Measurements from ENCODE around the genes GPR148 and PLEKHB2.

GRCh38 chr2:128638782-128639254 lies 320.1 kb upstream of the HS6ST1 start:
- PRO-cap = no peak
- RAMPAGE, long total RNA = no peak

DNA sequence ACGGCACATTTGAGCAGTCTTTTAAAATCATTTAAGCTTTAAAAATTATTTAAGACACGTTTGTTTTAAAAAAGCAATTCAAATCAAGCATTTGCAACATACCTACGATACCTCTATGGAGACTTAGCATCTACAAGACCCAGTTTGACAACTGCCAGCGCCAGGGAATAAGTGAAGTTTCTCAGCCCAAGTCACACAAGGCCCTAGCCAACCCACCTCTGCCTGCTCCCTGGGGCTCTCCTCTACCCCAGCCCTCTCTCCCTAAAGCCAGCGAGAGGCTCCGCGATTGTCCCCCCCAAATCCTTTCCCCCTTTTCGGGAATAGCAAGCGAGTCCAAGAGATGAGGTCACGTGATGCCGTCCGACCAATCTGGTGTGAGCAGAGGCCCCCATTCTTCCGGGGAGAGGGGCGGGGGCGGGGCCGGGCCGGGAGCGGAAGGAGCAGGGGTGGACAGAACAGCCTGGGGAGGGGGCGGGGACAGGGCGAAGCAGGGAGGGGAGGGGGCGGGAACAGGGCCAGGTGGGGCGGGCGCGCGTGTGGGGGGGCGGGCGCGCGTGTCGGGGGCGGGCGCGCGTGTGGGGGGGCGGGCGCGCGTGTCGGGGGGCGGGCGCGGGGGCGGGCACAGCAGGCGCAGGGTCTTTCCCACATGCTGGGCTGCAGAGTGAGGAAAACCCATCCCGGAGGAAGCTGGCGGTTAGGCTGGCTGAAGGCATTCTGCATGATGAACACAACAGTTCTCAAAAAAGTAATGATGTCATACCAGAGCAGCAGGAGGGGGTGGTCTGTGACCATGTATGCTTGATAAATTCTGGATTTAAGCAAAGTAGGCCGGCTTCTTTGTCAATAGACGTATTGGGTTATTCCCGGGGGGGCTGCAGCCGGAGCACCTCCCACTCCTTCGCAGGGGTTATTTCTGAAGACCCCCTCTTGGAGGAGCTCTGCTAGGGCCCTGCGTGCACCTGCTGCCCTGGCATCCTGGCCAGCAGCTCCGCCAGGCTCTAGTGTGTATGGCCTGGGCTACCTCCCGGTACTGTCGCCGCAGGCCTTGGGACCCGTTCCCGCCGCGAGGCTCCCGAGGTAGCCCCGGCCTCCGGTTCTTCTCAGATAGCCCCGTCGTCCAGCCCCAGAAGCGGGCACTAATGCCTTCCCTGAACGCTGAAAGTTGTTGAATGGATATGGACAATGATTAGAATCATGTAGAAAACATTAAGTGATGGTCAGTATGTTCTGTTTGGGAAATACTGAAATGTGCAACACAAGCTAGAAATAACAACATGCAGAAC lies 101.8 kb upstream of the RAB6C start:
- PRO-cap = bidirectional peak, plus-strand start at position 659 of the sequence, minus-strand start at position 306 of the sequence
- RAMPAGE, long total RNA = no peak

GRCh38 chr2:130154886-130155508 lies 10.1 kb upstream of the CCDC74B start:
- PRO-cap = no peak
- RAMPAGE, long total RNA = no peak

GRCh38 chr2:130157339-130157818 lies 12.5 kb upstream of the CCDC74B start:
- PRO-cap = no peak
- RAMPAGE, long total RNA = no peak

GRCh38 chr2:130189994-130191058 lies 7.9 kb downstream of the TUBA3E start:
- PRO-cap = no peak
- RAMPAGE, long total RNA = no peak

- PRO-cap = no peak
- RAMPAGE, long total RNA = no peak
Measured at GRCh38 chr2:130332315-130332856, 9.6 kb downstream of the CCDC115 start.

DNA sequence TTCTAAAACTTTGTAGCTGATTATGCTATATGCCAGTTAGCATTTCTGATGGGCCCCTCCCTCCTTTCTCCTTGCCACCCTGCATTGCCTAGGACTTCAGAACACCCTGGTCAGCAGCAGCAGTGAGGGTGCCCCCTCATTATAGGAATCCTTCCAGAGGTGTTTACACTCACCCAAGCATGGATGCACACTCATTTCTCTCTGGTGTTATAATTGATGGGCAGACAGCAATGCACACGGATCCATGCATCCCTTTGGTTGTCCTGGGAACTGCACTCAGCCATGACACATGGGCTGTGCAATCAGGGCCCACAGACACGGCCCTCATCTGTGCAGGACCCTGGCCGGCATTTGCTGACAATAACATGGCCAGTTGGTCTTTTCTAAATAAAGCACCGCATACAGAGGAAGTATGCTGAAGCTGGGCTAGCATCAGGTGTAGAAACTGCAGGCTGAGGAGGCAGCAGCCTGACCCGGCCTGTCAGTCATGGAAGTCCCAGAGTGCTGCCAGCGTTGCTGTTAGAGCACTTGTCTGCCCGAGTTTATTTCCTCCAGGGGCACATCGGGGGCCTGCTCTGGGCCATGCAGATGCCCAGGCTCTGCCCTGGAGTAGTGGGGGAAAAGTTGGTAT lies 4.3 kb upstream of the PTPN18 start:
- PRO-cap = no peak
- RAMPAGE, long total RNA = no peak

DNA sequence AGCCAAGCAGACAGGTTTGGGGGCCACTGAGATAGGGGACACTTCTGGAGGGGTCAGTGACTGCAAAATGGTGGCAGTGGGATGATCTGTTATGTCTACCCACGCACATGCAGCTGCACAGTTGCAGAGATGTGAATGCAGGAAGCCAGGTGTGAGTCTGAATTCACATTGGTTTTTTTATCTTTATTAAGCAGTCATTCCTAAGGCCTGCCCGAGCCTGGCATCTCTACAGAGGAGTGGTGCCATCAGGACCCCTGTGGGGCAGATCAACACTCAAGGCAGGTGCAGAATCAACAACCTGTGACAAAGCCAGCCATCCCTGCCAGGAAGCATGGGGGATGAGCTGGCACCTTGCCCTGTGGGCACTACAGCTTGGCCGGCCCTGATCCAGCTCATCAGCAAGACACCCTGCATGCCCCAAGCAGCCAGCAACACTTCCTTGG lies at the start of gene GPR148:
Gene GPR148, plus strand, starts transcription at position 250 of the 443 bp plus-strand sequence.
- PRO-cap = no peak
- RAMPAGE, long total RNA = no peak

DNA sequence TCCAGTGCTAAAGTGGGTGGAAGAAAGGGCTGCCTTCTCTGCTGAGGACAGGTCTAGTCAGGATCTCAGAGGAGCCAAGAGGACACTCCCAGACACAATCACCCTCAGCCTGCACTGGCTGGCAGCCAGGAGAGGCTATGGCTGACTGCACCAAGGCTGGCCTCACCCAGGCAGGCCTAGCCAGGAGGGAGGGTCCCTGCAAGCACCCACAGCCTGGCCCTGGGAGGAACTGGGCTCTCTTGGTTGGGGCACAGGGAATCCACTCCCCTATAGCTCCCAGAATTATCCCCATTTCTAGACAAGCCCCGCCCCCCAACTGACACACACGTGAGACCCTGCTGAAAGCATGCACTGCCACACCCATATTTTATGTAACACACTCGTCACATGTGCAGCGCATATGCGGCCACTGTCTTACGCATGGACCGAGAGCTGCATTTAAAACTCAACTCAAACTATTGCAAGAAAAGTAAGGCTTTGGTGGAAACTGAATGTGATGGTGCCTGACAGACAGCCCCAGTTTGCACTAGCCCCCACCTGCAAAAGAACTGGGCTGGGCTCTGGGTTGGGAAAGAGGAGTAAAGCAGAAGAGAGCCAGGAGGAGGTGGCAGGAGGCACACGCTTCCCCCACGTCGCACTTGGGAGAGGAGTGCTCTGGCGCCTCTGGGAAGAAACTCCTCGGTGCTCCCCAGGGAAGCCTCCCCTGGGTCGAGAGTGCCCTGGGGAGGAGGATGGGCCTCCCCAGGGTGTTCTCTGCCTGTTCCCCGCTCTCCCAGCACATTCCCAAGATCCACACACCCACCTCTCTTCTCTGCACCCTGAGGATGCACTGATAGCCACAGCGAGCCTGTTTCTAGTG lies 28.9 kb upstream of the ARHGEF4 start:
- PRO-cap = no peak
- RAMPAGE, long total RNA = no peak

GRCh38 chr2:131104242-131105539 lies at the start of gene PLEKHB2:
PLEKHB2 (plus strand) TSS chr2:131105336.
- PRO-cap = bidirectional peak, plus-strand start at chr2:131104629, minus-strand start at chr2:131104674; unidirectional peak, minus-strand start at chr2:131104970; bidirectional peak, plus-strand start at chr2:131105305, minus-strand start at chr2:131105235
- RAMPAGE, long total RNA = start-site peak on the plus strand at chr2:131105333-131105351, 29 and 29 reads in 2 replicates

GRCh38 chr2:131105540-131106505 lies 687 bp downstream of the PLEKHB2 start:
- PRO-cap = bidirectional peak, plus-strand start at chr2:131106423, minus-strand start at chr2:131106351
- RAMPAGE, long total RNA = no peak

DNA sequence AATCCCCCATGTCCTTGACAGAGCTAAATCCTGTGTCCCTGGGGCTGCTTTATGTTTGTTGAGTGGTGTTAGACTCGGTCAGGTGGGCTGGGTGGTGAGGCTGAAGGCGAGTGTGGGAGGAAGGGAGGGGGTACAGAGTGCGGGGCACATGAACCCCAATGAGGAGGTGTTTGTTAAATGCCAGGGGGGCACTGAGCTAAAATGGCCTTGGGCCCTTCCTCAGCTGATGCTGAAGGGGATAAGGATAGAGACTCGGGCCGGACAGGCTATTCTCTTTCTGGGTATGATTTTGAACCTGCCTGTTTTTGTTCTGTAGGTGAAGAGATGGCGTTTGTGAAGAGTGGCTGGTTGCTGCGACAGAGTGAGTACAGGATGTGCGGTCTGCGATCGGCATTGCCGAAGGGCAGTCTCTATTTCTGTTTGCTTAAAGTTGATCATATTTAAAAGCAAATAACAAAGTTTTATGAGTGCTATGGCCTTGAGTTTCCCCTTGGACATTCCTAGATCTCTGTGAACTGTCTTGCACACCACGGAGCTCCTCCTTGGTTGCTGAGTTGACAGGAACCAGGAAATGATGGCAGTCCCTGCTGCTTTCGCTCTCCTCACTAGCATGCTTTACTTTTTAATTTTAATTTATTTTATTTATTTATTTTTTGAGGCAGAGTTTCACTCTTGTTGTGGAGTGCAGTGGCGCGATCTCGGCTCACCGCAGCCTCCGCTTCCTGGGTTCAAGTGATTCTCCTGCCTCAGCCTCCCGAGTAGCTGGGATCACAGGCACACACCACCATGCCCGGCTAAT lies 15.7 kb downstream of the PLEKHB2 start:
- PRO-cap = no peak
- RAMPAGE, long total RNA = no peak

DNA sequence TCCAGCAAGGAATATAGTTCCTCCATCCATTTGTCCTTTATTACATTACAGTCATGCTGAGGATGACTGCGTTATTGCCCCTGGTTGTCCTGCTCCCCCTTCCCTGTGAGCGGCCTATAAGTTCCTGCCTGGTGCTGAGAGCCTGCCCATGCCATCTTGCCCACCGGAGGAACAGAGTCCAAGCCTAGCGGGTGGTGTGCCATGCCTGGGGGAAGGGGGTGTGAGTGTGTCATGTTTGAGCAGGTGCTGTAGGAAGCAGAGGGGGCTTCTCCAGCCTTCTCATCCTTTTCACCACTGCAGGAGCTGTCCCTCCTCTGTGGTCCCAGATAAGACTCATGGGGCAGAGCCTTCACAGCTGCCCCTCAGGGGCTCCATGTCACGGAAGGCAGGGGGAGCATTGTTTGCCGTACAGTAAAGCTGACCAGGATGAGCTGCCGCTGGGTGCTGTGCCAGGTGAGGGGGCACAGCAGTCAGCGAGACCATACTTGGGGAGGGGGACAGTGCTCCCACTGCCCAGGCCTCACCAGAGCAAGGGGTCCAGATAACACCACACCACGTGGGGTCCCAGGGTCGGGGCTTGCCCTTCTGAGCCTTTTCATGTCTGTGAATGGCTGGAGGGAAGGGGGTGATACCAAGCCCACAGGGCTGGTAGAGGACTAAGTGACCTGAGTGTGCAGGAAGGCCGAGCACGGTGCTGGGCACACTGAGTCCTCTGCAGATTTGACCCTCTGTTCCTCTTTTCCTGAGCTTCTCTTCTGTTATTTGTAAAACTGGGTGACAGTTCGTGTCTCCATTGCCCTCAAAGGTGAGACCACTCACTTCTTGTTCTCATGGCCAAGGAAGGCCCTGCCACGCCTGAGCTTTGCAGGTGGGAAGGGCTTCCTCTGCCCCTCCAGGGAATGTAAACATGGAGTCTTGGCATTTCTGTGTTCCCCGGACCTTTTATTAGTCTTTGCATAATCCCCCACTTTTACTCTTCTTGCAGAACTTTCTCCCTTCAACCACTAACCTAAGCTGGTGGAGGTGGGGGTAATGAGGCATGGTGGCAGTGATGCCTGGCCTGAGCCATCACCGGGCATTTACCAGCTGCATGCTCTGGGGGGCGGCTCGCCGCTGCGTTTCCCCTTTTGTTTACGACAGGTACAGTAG lies 46.4 kb downstream of the PLEKHB2 start:
- PRO-cap = no peak
- RAMPAGE, long total RNA = no peak

DNA sequence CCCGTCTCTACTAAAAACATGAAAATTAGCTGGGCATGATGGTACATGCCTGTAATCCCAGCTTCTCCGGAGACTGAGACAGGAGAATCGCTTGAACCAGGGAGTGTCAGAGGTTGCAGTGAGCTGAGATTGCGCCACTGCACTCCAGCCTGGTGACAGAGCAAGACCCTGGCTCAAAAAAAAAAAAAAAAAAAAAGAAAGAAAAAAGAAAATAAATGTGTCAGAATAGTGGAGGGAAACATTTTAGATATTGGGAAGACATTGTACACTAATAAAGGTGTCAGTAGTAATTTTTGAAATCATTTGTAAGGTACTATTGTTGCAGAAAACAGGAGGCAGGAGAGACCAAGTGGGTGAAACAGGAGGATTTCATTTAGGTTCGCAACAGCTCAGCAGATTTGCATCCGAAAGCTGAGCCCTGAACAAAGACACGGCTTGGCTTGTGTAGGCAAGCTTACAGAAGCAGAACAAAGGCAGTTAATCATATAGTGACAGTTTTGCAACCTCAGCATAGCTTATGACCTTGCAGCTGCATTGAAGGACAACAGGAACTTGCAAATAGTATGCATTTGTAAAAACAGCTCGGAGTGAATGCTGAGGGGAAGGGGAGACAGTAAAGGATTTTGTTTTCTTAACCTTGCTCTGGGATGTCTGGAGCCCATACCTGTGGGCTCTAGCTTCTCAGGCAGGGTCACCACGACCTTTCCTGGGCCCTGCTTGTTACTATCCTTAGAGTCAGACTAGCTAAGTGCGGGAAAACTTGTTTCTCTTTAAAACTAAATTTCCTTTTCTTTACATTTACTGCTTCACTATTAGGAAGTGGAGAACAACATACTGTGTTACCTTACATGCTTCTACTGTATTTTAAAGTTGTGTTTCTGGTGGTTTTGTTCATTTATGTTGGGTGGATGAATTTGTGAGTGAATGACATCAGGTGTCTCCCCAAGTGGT lies 26.6 kb downstream of the POTEE start:
- PRO-cap = no peak
- RAMPAGE, long total RNA = no peak

GRCh38 chr2:131368502-131368896 lies 4.5 kb upstream of the RAB6D start:
- PRO-cap = no peak
- RAMPAGE, long total RNA = no peak

- PRO-cap = no peak
- RAMPAGE, long total RNA = no peak
Measured at GRCh38 chr2:131488719-131489378, 3.3 kb downstream of the MZT2A start.

DNA sequence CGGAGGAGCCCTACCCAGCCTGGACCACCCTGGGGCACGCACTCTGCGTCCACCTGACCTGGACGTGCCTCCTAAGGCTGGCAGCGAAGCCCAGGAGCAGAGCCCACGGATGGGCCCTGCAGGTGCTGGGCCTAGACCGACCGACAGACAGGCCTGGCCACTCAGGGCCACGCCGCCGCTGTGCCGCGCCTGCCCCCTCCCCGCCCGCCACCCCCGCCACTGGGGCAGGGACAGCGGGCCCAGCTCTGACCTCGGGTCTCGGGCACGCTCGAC lies 635 bp downstream of the MZT2A start:
- PRO-cap = no peak
- RAMPAGE, long total RNA = no peak

GRCh38 chr2:131492651-131493225 lies 541 bp upstream of the MZT2A start:
- PRO-cap = unidirectional peak, plus-strand start at chr2:131492875; unidirectional peak, plus-strand start at chr2:131492942; unidirectional peak, plus-strand start at chr2:131493076
- RAMPAGE, long total RNA = no peak

GRCh38 chr2:131725582-131726281 lies 198.0 kb downstream of the CCDC74A start:
- PRO-cap = no peak
- RAMPAGE, long total RNA = no peak

DNA sequence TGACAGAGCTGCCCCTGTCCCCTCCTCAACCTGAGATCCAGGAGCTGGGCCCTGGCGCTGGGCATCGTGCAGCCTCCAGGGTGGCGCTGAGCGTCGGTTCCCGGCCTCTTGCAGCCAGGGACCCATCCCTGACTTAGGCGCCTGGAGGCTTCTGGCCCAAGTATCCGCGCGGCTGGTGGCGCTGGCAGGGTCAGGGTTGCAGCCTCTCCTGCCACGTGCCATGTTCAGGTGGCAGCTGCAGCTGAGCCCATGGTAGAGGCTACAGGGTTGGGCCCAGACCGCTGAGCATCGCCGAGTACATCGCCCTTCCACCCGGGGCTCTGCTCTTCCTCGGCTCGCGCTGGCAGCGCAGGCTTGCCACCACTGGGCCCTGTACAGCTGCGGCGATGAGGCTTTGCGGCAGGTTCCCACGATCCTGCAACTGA lies 385 bp upstream of the ANKRD30BL start:
- PRO-cap = no peak
- RAMPAGE, long total RNA = no peak